SK-N-DZ (cell line): ENCODE measurements around the genes BYSL and PPP2R5D.

DNA sequence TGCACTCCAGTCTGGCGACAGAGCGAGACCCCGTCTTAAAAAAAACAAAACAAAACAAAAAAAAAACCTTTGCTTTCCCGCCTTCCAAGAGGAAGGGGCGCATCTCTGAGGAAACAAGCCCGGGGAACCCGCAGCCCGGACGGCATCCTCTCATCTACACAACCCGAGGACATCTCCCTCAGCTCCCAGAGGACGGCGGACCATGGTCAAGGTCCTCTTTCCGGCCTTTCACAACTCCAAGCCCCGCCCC is 281 bp downstream of the MED20 start:
RAMPAGE:
- cytosol, long total RNA: no peak
- nucleus, long total RNA: no peak

DNA sequence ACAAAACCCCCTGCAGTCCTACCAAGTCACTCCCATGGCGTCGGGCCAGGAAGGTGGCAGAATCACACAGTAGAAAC is 118 bp downstream of the MED20 start:
RAMPAGE:
- cytosol, long total RNA: no peak
- nucleus, long total RNA: no peak

DNA sequence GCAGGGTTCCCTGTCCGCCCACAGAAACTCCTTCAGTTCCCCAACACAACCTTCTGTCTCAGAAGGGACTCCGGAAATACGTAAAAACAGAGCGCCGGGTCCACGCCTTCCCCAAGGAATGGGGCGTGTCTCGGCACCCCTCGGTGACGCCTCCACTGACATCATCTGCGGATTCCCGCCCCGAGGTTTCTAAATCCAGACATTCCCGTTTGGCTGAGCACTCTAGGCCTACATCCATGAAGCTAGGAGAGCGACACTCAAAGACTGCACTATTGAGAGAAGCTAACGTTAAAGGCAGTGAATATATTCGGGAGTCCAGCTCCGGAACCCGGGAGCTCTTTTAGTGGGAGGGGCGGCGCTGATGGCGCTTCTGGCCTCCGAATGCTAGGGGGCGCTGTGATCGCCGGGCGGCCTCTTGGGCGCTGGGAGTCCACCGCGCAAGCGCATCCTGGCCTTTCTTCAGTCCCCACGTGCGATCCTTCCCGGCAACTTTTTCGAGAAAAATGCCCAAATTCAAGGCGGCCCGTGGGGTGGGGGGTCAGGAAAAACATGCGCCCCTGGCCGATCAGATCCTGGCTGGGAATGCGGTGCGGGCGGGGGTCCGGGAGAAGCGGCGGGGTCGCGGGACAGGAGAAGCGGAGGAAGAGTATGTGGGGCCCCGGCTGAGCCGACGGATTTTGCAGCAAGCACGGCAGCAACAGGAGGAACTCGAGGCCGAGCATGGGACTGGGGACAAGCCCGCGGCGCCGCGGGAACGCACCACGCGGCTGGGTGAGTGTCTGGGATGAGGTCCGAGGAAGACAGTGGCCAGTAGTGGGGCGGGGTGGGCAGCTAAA is at the start of gene BYSL:
Gene BYSL (plus strand): TSS at position 440 of the 836 bp plus-strand sequence.
RAMPAGE:
- cytosol, long total RNA: start-site peak on the plus strand centred at position 159 of the sequence, 124 bp wide, 20 and 25 reads in 2 replicates; start-site peak on the plus strand centred at position 443 of the sequence, 7 bp wide, 80 and 153 reads in 2 replicates
- nucleus, long total RNA: start-site peak on the minus strand centred at position 48 of the sequence, 29 bp wide, 69 and 61 reads in 2 replicates

GRCh38 chr6:41940000-41940170 is 1.7 kb downstream of the CCND3 start:
RAMPAGE:
- cytosol, long total RNA: no peak
- nucleus, long total RNA: no peak

RAMPAGE:
- cytosol, long total RNA: no peak
- nucleus, long total RNA: no peak
Measured at GRCh38 chr6:42004112-42004377, 46.3 kb upstream of the TAF8 start.

GRCh38 chr6:42025311-42025919 is 24.9 kb upstream of the TAF8 start:
RAMPAGE:
- cytosol, long total RNA: no peak
- nucleus, long total RNA: no peak

DNA sequence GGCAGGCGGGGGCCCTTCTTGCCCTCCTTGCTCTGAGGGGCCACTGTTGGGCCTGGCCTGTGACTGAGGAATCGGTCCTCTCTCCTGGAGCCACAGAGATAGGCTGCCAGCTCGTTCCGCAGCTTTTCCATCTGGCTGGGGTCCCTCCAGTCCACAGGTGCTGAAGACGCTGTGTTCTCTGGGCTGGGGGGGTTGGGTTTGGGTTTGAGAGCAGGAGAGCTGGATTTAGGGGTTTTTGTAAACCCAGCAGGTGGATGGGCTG is 36.1 kb downstream of the C6orf132 start:
RAMPAGE:
- cytosol, long total RNA: no peak
- nucleus, long total RNA: no peak

DNA sequence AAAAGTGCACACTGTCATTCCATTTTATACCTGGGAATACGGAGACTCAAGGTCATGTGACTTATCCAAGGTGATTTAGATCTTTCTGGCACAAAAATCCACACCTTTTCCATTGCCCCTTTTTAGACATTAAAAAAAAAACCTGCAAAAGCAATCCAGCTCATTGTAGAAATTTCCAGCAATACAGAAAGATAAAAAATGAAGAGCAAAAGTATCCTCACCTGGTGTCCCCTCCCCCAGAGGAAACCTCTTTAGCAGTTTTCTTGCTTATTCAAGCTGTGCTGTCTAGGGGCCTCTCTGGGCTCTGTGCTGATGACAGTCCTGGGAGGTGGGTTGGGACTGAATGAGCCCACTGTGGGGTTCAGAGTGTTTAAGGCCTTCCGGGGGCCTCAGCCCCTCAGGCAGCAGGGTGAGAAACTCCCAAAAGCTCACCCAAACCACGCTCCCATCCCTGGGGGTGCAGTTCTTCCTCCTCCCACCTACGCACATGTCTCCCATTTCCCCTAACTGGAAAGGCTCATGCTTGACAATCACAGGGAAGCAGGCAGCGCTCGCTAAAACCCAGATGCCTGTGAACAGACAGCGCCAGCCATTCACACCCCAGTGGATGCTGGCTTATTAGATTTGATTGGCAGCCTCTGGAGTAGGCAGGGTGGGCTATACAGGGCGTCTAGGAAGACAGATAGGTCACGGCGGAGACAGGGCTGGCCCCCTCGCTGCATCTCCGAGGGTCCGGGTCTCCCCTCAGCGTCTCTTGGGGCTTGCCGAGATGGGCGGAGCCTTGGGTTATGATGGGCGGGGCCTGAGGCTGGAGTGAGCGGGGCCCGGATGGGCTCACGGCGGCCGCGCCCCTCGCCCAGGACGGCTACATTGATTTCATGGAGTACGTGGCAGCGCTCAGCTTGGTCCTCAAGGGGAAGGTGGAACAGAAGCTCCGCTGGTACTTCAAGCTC is 4.5 kb downstream of the GUCA1A start:
RAMPAGE:
- cytosol, long total RNA: start-site peak on the plus strand centred at position 827 of the sequence, 32 bp wide, 14 and 12 reads in 2 replicates
- nucleus, long total RNA: no peak

RAMPAGE:
- cytosol, long total RNA: no peak
- nucleus, long total RNA: no peak
Measured at GRCh38 chr6:42259387-42260196, 41.9 kb upstream of the MRPS10 start.

GRCh38 chr6:42555813-42556025 is 8.1 kb upstream of the UBR2 start:
RAMPAGE:
- cytosol, long total RNA: no peak
- nucleus, long total RNA: no peak

DNA sequence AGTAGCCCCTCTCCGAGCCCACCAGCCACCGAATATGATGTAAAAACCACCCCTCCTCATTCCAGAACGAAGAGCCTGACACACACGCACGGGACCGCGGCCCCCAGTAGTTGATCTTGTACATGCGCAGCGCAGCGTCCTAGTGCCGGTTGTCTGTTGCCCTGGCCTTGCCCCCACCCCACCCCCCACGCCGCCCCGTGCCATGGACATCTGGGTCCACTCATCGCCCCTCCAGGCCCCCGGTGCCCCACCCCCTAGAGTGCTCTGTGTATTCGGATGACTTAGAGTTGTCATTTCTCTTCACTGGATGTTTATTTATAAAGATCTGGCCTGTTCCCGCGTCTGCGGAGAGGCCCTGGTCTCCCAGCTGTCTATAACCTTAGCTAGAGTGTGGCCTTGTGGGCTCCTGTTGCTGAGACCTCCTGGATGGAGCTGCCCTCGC is 5.3 kb upstream of the PRPH2 start:
RAMPAGE:
- cytosol, long total RNA: no peak
- nucleus, long total RNA: no peak

RAMPAGE:
- cytosol, long total RNA: no peak
- nucleus, long total RNA: no peak
Measured at GRCh38 chr6:42766282-42766746, 15.5 kb upstream of the BICRAL start.

DNA sequence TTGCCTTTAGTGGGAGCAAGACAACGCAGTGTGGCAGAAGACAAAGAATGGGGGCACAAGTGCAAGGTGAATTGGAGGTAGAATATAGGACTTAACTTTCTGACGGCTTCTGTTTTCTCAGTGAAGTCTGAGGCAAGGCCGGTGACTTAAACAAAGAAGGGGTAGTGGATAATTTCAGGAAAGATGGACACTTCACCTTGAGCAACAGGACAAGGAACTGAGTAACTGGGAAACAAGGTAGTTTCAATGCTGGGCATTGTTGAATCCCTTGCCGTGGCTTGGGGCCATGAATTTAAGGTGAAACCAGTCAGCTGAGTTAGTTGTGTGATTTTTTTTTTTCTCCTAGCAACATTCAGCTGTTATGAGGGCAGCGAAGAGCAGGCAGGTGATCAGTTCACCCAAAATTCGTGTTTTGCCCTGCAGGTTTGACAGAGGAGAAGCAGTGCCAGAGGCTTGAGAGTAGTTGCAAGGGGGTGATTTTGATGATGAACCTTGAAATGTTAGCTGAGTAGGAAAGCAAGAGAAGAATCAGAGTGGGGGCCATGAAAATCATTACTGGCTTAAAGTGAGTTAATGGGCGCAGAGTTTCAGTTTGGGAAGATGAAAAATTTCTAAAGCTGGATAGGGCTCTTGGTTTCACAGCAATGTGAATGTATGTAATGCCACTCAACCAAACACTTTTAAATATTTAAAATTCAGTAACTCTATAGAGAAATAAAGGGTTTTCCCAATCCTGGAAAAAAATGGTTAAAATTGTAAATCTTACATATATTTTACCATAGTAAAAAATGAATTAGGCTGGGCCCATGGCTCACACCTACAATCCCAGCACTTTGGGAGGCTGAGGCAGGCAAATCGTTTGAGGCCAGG is 6.9 kb downstream of the BICRAL start:
RAMPAGE:
- cytosol, long total RNA: no peak
- nucleus, long total RNA: no peak

GRCh38 chr6:42820649-42821732 is 39.1 kb downstream of the BICRAL start:
RAMPAGE:
- cytosol, long total RNA: no peak
- nucleus, long total RNA: no peak

GRCh38 chr6:42893664-42894420 is 3.2 kb upstream of the C6orf226 start:
RAMPAGE:
- cytosol, long total RNA: no peak
- nucleus, long total RNA: no peak

GRCh38 chr6:42929877-42930700 is 809 bp downstream of the CNPY3 start:
RAMPAGE:
- cytosol, long total RNA: no peak
- nucleus, long total RNA: no peak

DNA sequence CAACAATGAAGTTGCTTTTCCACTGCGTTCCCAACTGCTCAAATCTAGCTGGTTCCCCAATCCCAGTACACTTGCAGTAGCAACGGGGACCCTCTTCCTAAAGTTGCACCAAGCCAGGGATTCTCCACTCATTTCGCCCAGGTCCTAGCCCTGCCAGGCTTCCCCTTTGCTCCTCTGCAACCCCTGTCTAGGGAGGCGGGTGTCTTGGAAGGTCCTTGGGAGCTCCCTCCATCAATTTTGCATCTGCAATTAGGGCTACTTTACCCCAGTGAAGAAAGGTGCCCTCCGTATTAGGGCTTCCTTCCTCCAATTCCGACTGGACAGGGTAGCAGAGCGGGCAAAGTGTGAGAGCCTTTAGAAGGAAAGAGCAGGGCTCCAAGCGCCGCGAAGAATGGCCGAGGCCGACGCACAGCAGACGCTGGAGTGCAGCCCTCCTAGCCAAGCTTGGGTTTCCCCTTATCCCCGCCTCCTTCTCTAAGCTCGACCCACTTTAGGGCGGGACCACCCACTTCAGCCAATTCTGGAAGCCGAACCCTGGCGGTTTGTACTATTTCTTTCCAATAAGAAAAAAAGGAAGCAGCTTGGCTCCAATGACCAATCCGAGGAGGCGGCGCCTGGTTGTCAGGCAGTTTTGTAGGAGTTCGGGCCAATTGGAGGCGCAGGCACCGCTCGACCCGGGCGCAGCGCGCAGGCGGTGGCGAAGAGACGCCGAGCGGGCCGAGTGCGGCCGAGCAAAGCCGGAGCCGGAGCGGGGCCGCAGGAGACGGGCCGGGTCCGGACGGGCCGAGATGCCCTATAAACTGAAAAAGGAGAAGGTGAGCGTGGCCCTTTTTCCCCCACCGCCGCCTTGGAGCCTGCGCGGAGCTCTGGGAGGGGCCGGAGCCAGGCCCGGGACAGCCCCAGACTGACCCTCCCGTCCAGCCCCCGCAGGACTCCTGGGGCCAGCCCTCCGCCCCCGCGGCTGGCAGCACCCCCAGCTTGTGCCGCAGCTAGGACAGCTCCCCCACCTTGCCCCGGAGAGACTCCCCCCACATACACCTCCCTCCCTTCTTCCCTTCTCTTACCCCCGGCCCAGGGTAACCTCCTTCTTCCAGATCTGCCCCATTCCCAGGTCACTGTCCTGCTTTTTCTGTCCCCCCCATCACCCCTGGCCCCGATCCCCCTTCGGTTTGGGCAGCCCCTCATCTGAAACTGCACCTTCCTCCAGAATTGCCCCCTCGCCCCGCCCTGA is at the start of gene PPP2R5D:
Gene PPP2R5D (plus strand): TSS at position 681 of the 1,231 bp plus-strand sequence.
RAMPAGE:
- cytosol, long total RNA: no peak
- nucleus, long total RNA: no peak

DNA sequence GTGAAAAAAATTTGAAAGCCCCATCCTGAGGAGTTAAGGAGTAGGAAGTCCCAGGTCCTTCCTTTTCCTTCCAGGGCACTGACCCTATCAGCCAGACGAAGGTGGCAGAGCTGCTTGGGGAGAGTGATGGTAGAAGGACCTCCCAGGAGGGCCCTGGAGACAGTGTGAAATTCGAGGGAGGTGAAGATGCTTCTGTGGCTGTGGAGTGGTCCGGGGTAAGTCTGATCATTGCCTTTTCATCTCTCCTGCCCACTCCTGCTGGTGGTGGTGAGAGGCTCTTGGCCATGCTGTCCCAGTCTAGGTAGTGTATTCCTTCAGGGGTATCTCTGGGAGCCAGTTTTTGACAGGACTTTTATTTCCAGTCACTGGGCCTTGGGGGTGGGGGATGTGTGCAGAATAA is 3.4 kb upstream of the PTK7 start:
RAMPAGE:
- cytosol, long total RNA: no peak
- nucleus, long total RNA: no peak

GRCh38 chr6:43172909-43173231 is 1.8 kb downstream of the SRF start:
RAMPAGE:
- cytosol, long total RNA: no peak
- nucleus, long total RNA: no peak

RAMPAGE:
- cytosol, long total RNA: no peak
- nucleus, long total RNA: no peak
Measured at GRCh38 chr6:43180329-43181012, 1.5 kb upstream of the CUL9 start.